Pulmonary artery (tissue), 1 donor: Measurements from ENCODE around the gene CLRN3.

DNA sequence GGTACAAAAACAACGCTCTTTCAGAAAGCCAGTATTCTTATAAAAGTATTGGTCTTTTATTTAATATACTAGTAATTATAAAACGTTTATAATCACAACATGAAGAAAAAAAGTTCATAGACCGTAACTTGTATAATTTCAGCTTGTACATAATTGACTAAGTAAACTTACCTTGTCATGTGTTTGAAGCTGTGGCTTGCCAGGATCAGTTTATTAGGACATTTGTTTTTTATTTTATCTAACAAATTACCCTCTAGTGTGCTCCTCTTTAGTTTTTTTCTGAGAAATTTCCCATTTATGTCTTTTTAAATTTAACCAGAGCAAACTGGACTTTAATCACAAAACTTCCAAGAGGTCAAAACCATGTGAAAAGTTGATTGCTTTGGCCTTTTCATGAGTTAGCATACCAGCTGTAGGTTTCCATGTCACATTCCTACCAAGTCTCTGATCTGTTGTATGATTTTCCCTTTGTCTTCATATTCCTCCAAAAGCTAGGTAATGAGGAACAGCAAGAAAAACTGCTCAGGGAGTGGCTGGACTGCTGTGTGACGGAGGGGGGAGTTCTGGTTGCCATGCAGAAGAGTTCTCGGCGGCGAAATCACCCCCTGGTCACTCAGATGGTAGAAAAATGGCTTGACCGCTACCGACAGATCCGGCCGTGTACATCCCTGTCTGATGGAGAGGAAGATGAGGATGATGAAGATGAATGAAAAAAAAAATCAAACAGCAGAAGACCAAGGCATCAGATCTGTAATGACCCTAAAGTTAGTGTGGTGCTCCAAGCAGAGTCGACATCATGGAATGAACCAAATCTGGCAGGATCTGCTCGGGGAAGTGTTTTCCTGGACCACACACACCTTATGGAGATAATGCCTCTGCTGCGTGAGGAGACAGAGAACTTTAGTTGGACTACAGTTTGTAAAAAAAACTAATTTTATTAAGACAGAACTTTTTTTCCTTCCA is 42.6 kb downstream of the ZRANB1 start:
- PRO-cap: no peak

- PRO-cap: no peak
Observed at GRCh38 chr10:124986922-124988075, 40.6 kb downstream of the CTBP2 start.

GRCh38 chr10:125056925-125058013 is 29.4 kb upstream of the CTBP2 start:
- PRO-cap: no peak

- PRO-cap: bidirectional peak, plus-strand start at chr10:125084514, minus-strand start at chr10:125084351
Observed at GRCh38 chr10:125084030-125084598, 56.2 kb upstream of the CTBP2 start.

GRCh38 chr10:125116424-125117375 is 88.8 kb upstream of the CTBP2 start:
- PRO-cap: no peak

GRCh38 chr10:125344429-125345027 is 316.7 kb upstream of the CTBP2 start:
- PRO-cap: no peak

- PRO-cap: no peak
Observed at GRCh38 chr10:125843591-125844562, 20.5 kb downstream of the BCCIP start.

DNA sequence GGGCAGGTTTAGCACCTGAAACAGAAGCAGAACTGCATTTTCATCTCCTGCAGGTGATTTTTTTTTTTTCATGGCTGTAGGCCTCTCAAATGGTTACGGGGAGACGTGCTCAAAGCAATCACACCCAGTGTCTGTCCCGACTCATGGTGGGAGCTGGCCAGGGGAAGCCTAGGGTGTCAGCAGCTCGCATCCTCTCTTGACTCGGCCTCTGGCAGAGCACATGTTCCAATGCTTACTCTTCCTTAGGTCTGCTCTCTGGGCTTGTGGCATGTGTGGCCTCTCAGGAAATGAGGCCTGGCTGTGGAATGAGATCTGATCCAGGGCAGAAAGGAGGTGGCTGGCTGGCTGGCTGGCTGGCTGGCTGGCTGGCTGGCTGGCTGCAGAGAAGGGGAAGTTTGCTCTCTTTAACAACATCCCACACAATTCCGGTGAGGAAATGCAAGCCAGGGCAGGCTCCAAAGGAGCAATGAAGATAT is 153.3 kb downstream of the FANK1 start:
- PRO-cap: unidirectional peak, plus-strand start at position 325 of the sequence

- PRO-cap: no peak
Observed at GRCh38 chr10:126240478-126241041, 147.7 kb downstream of the ADAM12 start.

GRCh38 chr10:126315795-126316233 is 72.5 kb downstream of the ADAM12 start:
- PRO-cap: no peak

DNA sequence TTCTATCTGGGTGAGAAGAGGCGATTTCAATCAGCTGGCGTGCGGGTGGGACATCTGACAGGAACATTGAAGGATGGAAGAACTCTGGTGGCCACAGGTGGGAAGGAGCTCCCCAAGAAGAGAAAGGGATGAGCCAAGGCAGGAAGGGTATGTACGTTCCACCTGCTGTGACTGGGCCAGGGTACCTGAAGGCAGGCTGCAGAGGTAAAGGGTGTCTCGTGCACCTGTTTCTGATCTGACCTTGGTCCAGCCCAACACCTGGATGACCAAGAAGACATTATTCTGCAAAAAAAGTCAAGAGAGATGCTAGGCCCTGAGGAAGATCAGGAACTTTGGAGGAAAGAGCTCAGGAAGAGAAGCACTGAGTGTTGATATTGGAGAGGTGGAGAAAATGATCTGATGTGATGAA is 38.3 kb upstream of the DOCK1 start:
- PRO-cap: no peak

DNA sequence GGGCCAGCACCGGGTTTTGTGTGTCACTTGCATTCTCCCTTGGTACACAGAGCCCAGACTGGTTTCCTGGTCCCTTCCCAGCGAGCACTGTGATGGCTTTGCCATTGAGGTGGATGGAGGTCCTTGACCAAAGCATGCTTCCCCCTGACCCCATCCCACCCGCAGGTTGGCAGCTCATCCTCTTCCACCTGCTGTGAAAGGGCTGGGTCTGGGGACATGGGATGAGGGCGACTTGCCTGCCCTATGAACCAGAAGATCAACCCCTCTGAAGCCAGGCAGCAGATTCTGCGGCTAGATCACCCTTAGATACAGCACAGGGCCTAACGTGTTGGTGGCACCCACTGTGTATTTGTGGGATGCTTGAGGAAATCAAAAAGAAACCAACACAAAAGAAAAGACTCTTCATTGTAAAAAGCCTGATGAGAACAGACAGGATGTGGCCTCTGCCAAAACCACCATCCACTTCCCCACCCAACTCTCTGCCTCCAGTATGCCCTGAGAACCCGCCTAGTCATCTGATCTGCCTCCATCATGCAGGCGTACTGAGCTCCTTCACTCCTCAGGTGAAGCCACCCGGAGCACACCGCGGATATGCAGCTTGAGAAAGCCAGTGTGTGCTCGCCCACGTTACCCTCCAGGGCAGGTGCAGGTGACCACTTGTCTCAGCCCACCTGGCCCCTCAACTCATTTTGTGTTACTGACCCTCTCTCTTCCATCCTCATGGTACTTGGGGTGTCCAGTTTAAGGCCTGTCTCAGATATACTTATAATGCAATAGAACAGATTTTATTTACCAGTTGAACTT is 97.2 kb upstream of the INSYN2A start:
- PRO-cap: no peak

DNA sequence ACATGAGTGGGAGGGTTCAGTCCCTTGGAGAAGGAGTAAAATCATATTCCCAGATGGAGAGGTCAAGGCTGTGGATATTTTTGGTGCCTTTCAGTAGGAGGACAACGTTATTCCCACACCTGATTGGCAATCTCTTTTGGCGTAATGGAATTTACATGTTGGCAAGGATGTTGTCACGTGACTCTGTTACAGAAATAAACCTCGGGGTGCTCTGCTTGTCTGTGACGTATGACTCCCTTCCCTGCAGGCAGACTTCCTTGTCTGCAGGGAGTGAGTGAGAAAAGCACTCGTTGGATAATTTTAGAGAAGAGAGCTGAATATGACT is 27.7 kb downstream of the NPS start:
- PRO-cap: no peak

GRCh38 chr10:127753320-127753696 is 16.3 kb downstream of the FOXI2 start:
- PRO-cap: no peak

- PRO-cap: no peak
Observed at GRCh38 chr10:127892625-127893457, at the start of gene CLRN3. CLRN3 (minus strand) TSS chr10:127892941.

DNA sequence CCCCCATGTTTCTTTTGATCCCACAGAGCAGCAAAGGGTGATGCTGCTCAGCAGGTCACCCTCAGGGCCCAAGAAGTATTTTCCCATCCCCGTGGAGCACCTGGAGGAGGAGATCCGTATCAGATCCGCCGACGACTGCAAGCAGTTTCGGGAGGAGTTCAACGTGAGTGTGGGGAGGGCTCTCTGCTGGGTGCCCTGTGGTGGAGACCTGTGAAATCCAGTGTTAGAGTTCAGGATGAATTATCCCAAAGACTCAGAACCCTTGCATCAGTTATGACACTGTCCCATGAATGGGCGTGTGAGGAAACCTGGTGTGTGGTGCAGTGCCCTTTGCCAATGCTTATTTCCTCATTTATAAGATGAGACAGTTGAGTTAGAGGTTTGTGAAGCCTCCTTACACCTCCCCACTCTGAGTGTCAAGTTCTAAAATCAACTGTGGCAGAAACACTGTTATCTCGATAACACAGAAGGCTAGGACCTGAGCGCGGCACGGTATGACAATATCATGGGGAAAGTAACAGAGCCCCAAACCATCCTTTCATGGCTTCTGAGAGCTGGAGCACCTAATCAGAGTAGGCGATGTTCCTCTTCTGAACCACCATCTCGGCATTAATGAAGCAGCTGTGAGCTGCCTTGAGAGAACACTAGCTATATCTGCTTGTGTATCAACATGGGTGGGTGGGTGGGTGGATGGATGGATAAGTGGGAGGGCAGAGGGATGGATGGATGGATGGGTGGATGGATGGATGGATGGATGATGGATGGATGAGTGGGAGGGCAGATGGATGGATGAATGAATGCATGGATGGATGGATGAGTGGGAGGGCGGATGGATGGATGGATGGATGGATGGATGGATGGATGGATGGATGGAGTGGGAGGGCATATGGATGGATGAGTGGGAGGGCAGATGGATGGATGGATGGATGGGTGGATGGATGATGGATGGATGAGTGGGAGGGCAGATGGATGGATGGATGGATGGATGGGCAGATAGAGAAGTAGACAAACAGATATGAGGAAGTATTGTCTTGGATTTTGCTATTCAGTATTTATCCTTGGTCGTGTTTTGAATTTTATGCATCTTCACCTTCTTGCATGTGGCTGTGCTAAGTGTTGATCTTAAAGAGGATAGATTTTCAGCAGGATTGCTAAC is 76.3 kb downstream of the MKI67 start:
- PRO-cap: no peak

GRCh38 chr10:128055286-128055837 is 70.9 kb downstream of the MKI67 start:
- PRO-cap: no peak

GRCh38 chr10:128067573-128068673 is 58.3 kb downstream of the MKI67 start:
- PRO-cap: no peak

DNA sequence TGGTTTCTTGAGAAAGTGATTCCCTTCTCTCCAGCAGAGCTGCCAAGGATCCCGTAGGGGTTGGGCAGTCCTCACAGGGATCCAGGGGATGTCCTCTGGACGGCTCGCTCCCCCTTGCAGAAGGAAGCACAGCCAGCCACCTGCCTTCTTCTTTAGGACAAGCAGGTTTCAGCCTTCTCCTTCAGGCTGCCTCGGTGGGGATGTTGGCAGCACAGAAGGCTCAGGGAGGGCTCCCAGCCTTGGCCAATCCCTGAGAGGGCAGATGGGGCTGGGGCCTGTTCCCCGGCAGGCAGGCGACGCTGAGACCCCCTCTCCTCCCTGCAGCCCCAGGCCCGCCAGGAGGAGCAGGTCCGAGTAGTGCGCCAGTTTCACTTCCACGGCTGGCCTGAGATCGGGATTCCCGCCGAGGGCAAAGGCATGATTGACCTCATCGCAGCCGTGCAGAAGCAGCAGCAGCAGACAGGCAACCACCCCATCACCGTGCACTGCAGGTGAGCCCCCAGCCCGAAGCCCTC is 48.9 kb downstream of the MKI67 start:
- PRO-cap: no peak

- PRO-cap: no peak
Observed at GRCh38 chr10:128103046-128103567, 23.1 kb downstream of the MKI67 start.